Transverse colon (tissue), 4 donors: ENCODE results near the gene RNFT2.

DNA sequence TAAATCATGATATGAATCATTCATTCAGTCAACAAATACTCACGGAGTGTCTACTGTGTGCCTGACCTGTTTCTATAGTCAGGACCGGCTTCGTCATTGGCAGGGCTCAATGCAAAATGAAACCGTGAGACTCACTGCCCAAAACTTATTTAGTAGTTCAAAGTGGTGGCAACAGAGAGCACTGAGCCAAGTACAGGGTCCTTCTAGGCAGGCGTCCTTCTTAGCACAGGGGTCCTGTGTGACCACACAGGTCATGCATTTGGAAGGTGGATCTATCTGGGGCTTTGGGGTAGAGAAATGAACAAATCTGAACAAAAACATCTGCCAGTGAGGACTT lies 706.9 kb downstream of the MED13L start:
- PRO-cap: no peak
- RAMPAGE, long total RNA, 4 experiments: no peak in any of the 4 experiments

- PRO-cap: no peak
- RAMPAGE, long total RNA, 4 experiments: no peak in any of the 4 experiments
Observed at GRCh38 chr12:115598830-115600074, 678.2 kb downstream of the MED13L start.

- PRO-cap: no peak
- RAMPAGE, long total RNA, 4 experiments: start-site peak on the minus strand in 1 of 4 experiments, at chr12:115960551-115961251 at its widest, 10 to 16 reads per replicate
Observed at GRCh38 chr12:115960528-115961194, 316.8 kb downstream of the MED13L start.

DNA sequence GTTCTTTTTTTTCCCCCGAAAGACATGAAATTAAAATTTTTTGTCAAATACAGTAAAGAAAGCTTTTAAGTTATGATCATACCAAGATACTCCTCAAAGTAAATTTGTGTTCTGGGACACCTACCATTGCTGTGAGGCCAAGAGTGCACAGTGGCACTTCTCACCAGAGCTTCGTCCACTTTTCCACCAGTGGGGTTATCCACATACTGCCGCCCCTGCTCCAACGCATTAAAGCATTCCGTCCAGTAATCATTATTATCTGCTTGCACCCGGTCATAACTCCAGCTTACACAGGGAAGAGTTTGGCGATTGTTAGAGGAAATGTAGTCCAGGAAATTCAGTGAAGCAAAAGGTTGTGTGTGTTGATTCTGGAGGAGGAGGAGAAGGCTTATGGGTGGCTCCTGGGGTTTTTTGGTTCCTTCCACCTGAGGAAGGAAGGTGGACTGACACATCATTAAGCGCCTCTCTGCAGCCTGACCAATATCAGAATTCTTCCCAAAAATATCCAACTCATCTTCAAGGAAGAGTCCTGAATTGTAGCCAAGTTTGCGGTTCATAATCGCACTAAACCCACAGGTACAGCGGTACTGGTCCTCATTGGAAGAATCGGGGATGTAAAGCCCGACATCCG lies 286.5 kb downstream of the MED13L start:
- PRO-cap: no peak
- RAMPAGE, long total RNA, 4 experiments: no peak in any of the 4 experiments

DNA sequence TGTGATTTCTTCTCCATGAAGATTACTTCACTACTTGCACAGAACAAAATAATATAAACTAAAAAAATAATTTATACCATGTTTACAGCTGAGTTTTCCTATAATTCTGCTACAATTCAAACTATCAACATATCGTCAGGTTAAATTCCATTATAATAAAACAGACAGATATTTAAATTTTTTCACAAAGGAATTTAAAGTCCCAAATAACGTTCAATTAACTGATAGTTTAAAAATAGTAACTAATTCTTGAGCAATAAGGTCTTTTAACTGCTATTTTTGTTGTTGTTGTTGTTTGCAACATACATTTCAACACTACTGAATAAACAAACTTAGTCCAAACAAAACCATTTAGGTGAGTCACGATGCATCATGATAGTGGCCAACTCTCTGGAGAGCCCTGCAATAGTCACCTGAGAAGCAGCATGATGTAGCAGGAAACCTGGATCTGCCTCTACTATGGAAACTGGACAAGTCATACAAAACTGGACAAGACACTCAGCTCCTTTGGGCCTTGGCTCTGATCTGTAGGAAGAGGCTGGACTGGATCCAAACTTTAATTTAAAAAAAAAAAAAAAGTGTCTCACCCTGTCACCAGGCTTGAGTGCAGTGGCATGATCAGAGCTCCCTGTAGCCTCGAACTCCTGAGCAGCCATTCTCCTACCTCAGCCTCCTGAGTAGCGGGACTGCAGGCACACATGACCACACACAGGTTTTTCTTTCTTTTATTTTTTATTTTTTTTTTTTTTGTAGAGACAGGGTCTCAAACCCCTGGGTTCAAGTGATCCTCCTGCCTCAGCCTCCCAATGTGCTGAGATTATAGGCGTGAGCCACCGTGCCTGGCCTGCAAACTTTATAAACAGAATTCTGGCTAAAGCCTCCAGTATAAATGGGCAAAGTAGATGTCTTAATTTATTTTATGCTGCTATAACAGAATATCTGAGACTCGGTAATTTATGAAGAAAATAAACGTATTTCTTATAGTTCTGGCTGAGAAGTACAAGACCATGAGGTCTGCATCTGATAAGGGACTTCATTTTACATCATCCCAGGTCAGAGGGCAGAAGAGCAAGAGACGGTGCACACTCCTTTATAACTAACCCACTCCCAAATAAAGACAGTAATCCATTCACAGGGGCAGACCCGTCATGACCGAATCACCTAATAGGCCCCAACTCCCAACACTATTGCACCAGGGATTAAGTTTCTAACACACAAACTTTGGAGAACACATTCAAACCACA lies 117.0 kb downstream of the MED13L start:
- PRO-cap: no peak
- RAMPAGE, long total RNA, 4 experiments: no peak in any of the 4 experiments

GRCh38 chr12:116198123-116199358 lies 79.0 kb downstream of the MED13L start:
- PRO-cap: no peak
- RAMPAGE, long total RNA, 4 experiments: start-site peak on the minus strand in 2 of 4 experiments, at chr12:116198389-116198491 at its widest, 13 to 14 reads per replicate

GRCh38 chr12:116276532-116277481 lies 686 bp downstream of the MED13L start:
- PRO-cap: bidirectional peak, plus-strand start at chr12:116276961, minus-strand start at chr12:116276440; bidirectional peak, plus-strand start at chr12:116277184, minus-strand start at chr12:116277181
- RAMPAGE, long total RNA, 4 experiments: start-site peak on the minus strand in 2 of 4 experiments, at chr12:116277079-116277217 at its widest, 16 to 27 reads per replicate

GRCh38 chr12:116325296-116325586 lies 47.7 kb upstream of the MED13L start:
- PRO-cap: no peak
- RAMPAGE, long total RNA, 4 experiments: no peak in any of the 4 experiments

DNA sequence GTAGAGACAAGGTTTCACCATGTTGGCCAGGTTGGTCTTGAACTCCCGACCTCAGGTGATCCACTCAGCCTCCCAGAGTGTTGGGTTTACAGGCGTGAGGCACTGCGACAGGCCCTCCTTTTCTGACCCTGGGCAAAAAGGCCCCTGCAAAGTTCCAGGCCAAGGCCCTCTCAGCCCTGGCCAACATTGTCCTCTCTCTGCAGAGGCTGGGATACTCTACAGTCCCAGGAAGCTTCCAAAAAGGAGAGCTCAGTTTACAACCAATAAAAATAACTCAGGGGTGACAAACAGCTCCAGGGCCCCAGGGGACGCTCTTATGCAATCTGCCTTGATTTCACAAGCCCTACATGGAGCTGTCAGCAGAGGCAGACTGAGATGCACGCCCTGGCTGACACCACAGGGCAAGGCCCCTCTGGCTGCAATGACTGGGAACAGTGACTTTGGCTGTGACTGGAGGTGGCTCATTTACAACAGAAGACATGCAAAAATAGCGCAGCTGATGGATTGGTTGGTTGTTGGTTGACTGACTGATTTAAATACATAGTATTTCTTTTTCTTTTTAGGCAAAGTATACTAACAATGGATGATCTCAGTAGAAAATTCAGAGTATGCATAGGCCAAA lies 129.0 kb upstream of the MED13L start:
- PRO-cap: no peak
- RAMPAGE, long total RNA, 4 experiments: no peak in any of the 4 experiments

DNA sequence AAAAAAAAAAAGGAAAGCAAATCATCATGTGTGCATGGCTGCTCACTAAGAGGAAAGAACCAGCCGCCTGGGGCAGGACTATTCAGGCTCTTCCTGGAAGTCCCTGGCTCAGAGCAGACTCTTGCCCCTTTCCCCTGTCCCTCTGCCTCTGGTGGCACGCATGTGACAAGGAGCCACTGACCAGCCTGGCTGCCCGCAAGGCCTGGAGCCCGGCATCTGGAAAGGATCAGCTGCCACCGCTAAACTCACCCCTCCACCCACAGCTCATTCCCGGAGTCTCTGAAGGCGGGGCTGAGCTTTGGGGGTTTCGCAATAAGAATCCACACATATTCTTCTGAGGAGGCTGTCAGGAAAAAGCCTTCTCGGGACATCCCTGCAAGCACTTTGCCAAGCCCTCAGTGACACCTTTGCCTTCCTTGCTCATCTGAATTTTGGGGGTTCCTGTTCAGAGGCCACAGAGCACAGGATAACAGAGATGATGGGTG lies 125.0 kb upstream of the MAP1LC3B2 start:
- PRO-cap: no peak
- RAMPAGE, long total RNA, 4 experiments: no peak in any of the 4 experiments

GRCh38 chr12:116434684-116435206 lies 124.4 kb upstream of the MAP1LC3B2 start:
- PRO-cap: no peak
- RAMPAGE, long total RNA, 4 experiments: no peak in any of the 4 experiments

DNA sequence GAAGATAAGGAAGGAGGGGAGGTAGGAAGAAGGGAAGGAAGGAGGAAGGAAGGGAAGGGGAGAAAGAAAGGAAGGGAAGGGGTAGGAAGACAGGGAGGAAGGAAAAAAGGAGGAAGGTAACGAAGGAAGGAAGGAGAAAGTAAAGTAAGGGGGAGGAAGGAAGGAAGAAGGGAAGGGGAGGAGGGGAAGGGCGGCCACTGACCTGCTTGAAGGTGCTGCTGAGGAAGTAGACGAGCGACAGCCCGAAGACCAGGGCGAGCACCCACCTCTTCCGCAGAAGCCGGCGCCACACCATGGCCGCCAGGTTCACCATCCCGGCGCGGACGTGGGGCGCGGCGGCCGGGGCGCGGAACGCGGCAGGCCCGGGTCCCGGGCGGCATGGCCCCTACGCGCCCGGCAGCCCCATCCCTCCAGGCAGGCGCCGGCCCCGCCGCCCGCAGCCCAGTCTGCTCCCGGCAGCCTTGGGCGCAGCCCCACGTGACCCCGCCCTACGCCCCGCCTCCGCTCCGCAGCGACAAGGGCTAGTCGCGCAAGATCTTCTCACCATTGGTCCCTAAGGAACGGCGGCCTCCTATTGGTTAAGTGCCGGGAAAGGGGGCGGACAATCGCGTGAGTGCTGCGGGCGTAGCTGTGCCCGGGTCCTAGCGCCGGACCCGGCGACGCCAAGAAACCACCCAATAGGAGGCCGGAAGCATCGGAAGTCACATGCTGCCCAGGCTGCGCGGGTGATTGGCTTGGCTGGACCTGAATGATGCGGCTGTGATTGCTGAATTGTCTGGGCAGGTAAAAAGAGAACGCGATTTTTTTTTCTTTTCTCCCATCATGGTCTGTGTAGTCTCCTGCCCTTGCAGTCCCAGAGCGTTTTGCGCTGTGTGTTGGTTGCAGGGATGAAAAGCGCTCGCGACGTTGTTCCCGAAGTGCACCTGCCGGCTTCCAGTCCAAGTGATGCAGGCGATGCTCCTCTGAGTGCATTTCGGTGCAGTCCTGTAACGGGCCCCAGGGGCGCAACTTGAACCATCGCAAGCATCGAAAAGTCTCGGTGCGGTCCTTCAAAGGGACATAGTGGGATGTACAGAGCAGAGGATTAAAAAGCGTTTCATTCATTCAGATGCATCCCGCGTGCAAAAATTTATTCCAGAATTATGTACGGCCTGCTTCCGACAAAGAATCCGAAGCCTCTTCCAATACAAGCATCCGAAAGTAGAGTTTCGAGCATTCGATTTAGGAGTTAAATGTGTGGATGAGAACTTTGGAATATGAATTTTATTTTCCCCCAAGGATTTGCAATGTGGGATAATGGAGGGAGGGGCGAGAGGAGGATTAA lies at the start of gene RNFT2:
Gene RNFT2 (plus strand): TSS at position 728 of the 1,324 bp plus-strand sequence.
- PRO-cap: bidirectional peak, plus-strand start at position 769 of the sequence, minus-strand start at position 448 of the sequence
- RAMPAGE, long total RNA, 4 experiments: no peak in any of the 4 experiments

- PRO-cap: no peak
- RAMPAGE, long total RNA, 4 experiments: no peak in any of the 4 experiments
Observed at GRCh38 chr12:117641497-117642008, 280.1 kb upstream of the NOS1 start.

DNA sequence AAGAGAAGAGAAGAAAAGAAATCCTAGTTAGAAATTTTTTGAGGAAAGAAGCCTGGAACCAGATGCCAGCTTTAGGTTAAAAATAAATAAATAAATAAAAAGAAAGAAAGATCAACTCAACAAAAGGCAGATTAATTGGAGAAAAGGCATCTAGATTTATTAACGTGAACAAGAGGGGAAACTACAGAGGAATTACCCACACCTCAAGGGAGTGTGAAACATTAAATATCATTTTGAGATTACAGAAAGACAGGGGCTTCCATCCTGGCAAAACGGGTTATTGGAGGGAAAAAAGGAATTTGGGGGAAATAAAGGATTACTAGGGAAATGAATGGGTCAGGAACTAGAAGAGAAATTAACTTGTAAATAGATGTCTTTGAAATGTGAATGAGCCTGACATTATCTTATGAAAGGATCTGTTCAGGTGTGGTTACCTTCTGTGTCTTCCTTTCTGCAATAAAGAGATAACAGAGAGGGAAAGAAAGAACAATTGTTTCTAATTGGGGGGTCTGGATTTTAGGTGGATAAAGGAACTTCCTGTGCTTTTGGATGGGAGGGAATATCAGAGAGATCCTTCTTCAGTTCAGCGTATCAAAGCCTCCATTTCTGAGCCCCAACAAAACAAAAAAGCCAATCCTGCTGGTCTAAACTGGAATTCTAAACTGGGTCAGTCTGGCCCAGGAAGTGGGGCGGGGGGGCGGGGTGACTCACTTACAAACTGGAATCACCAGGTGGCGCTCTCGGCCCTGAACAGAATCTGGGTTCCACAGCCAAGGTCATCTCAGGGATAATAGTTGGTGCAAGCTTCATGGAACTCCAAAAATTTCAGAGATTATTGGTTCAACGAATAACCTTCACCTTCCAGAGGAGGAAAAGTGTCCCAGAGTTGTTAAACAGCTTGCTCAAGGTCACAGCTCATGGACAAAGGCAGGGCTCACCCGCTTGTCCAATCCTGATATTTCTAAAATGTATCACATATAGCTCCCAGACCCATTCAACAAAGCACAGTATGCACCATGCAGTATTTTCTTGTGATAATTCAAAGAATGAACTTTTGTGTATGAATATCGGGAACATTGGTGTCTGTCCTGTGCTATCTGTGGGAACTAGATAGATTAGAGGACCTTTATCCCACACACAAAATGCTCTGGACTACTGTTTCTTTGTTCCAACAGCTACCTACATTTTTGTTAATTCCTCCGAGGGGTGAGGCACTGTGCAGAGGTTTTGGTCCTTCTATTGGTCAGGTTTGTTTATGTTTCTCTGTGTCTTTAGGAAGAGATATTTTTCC lies 15.2 kb upstream of the PEBP1 start:
- PRO-cap: no peak
- RAMPAGE, long total RNA, 4 experiments: no peak in any of the 4 experiments

- PRO-cap: unidirectional peak, minus-strand start at chr12:118136834
- RAMPAGE, long total RNA, 4 experiments: no peak in any of the 4 experiments
Observed at GRCh38 chr12:118136532-118137082, 683 bp downstream of the PEBP1 start.

- PRO-cap: no peak
- RAMPAGE, long total RNA, 4 experiments: no peak in any of the 4 experiments
Observed at GRCh38 chr12:118357149-118358124, 15.3 kb downstream of the TAOK3 start.

- PRO-cap: no peak
- RAMPAGE, long total RNA, 4 experiments: no peak in any of the 4 experiments
Observed at GRCh38 chr12:118399583-118400150, 23.3 kb downstream of the SUDS3 start.

DNA sequence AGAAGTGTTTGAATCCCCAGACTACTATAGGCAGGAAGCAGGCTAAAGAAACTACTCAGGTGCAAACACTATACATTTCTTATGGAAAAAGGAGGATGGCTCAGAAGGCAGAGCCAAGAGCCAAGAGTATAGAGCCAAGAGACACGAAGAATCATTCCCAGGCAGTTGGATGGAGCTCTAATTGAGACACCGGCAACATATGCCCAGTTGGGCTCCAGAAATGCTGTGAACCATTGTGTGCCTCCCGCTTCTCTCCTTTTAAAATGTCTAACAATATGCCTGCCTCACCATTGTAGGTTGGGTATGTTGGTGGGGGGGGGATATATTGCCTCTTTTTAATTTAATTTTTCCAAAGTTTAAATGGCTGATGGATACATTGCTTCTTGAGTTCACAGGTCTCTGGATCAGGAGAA lies 172.0 kb downstream of the SUDS3 start:
- PRO-cap: unidirectional peak, minus-strand start at position 260 of the sequence
- RAMPAGE, long total RNA, 4 experiments: no peak in any of the 4 experiments

- PRO-cap: no peak
- RAMPAGE, long total RNA, 4 experiments: no peak in any of the 4 experiments
Observed at GRCh38 chr12:119042474-119042805, 61.1 kb downstream of the SRRM4 start.

- PRO-cap: bidirectional peak, plus-strand start at chr12:119674011, minus-strand start at chr12:119673709
- RAMPAGE, long total RNA, 4 experiments: no peak in any of the 4 experiments
Observed at GRCh38 chr12:119673260-119674305, 5.7 kb downstream of the PRKAB1 start.